Melanocyte of skin (primary cell): ENCODE data around the genes NBEAL2 and CDC25A.

DNA sequence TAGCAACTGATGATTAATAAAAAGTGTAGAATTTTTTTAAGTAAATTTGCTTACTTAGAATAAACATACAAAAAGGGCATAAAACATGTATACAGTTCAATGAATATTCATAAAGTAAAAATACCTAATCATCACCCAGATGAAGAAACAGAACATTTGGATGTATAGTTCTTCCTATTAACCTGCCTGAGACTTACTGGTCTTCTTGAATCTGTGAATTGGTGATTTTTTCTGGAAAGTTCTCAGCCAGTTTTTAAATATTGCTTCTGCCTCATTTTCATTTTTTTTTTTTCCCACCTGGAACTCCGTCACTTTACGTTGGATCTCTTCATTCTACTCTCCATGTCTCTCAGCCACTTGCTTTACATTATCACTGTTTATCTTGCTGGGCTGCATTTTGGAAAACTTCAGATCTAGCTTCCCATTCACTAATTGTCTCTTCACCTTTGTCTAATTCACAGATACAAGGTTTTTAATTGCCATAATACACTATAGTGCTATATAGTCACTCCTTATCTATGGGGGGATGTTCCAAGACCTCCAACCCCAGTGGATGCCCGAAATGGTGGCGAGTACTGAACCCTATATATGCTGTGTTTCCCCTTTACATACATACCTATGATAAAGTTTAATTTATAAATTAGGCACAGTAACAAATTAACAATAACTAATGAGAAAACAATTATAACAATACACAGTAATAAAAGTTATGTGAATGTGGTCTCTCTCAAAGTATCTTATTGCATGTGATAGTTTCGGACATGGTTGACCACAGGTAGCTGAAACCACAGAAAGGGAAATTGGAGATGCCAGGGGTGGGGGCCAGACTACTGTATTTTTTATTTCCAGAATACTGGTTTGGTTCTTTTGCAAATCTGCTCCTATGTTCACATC is 40.4 kb downstream of the PTH1R start:
- CAGE, long polyA plus RNA, 2 experiments: no peak in any of the 2 experiments

GRCh38 chr3:46931553-46932099 is 44.9 kb downstream of the CCDC12 start:
- CAGE, long polyA plus RNA, 2 experiments: no peak in any of the 2 experiments

GRCh38 chr3:46979336-46980422 is at the start of gene NBEAL2:
Gene NBEAL2 (plus strand): TSS chr3:46979666.
- CAGE, long polyA plus RNA, 2 experiments: no peak in any of the 2 experiments

DNA sequence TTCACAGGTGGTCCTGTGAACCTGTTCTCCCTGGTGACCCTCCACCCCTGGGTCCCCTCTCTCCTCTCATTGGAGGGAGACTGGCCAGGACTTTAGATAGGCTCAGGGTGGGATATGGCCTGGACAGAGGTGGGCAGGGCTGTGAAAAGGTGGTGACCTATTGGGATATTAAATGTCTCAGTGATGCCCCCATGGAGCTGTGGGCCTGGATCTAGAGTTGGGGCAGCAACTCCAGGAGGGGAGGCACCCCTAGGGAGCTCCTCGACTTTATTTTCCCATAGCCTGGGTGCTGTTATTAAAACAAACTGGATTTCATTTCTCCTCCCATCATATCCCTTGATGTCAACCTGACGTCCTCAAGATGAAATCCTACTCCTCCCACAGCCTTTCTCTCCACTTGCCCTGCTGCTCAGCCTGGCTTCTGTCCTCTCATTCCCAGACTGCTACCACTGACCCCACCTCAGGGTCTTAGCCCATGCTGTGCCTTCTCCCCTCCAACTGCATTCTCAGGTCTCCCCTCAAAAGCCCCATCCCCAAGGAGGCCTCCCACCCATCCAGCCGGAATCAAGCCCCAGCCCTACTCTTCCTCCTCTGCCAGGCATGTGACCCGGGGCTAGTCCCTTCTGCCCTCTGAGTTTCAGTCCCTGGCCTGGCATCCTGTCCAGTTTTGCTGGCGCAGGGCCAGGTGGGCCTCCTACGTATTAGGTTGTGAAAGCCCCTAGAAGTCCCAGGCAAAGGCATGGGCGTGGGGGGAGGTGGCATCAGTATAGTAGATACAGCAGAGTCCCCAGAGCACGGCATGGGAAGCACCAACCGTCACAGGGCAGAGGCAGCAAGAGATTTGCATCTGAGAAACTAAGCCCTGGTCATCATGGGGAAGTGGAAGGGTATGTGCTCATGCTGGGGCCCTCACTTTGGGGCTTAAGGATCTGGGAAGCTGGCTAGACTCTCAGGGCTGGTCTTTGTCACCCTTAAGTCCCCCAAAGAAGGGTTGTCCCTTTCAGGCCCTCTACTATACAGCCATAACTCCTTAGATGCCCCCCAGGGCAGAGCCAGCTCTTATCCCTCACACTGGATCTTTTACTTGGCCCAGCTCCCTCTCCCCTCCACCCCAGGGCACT is 10.9 kb downstream of the NBEAL2 start:
- CAGE, long polyA plus RNA, 2 experiments: no peak in any of the 2 experiments

- CAGE, long polyA plus RNA, 2 experiments: no peak in any of the 2 experiments
Observed at GRCh38 chr3:47006255-47007098, 27.0 kb downstream of the NBEAL2 start.

- CAGE, long polyA plus RNA, 2 experiments: no peak in any of the 2 experiments
Observed at GRCh38 chr3:47018778-47019558, 39.5 kb downstream of the NBEAL2 start.

DNA sequence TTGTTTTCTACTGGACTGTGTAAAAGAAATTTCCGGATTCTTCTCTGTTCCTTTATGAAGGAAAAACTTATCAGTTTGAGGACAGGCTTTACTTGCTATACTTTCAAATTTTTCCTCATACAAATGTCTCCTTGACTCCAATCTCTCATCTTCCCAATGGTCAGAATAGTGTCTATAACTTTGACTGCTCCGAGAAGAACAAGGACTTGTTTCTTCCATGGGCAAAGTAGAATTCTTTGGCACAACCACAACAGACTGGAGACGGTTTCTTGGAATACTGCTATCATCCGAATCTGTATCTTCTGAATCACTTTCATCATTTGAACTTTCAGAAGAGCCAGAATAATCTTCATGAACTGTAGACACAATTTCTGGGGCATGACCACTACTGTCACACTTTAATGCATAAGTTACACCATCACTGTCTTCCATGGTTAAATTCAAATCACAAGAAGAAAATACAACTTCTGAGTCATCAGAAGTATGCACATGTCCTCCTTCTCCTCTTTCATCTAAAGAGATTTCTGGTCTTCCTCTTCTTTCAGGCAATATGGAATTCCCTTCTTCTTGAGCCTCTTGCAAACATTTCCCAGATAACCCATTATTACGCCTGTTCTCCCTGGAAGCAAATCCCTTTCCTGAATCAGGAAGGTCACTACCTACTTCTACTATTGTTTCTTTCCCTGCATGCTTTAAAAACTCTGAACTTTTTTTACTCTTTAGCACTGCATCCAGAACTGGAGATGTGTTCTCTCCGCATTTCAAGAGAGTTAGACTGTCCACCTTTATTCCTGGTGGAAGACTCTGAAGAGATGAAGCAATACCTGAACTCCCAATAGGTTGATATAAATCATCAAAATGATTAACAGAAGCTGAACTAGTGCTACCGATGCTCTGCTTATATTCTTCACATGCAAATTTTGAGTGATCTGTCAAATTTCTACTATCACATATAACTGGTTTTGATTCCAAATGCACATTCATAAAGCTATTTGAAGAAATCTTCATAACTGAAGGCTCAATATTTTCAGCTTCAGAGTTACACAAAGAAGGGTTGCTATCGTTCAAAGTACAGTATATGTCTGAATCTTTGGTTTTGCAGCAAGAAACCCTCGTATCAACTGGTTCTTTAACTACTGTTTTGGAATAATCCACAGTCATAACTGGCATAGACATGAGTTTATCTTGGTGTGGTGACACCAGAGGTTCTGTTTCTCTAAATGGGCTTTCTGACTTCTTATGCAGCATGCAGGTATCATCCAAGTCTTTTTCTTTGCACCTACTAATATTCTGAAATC is 42.3 kb downstream of the SETD2 start:
- CAGE, long polyA plus RNA, 2 experiments: no peak in any of the 2 experiments

- CAGE, long polyA plus RNA, 2 experiments: no peak in any of the 2 experiments
Observed at GRCh38 chr3:47123874-47124663, 39.8 kb downstream of the SETD2 start.

GRCh38 chr3:47586773-47588116 is 8.6 kb upstream of the CSPG5 start:
- CAGE, long polyA plus RNA, 2 experiments: no peak in any of the 2 experiments

DNA sequence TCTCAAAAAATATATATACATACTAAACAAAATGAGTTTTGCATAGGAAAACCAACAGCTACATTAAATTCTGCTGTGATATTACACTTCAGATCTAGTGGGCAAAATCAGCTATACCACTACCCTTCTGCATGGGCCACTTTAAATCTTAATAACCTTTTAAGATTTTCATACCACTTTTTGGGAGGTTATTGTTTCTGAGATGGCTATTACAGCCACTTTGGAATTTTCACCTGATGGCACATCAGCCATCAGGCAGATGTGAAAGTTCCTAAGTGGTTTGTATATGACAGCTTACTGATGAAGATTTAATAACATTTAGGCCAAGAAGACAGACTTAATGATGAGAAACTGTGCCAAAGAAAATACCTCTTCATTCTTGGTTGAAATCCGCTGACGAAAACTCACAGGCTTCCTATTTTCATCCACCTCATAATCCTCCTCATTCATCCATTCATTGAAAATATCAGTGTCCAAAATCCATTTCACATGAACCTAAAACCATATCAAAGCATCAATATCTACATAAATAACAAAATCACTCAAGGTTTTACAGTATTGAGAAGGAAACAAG is 71.3 kb downstream of the SMARCC1 start:
- CAGE, long polyA plus RNA, 2 experiments: no peak in any of the 2 experiments

GRCh38 chr3:47824362-47825666 is 21.9 kb downstream of the DHX30 start:
- CAGE, long polyA plus RNA, 2 experiments: no peak in any of the 2 experiments

DNA sequence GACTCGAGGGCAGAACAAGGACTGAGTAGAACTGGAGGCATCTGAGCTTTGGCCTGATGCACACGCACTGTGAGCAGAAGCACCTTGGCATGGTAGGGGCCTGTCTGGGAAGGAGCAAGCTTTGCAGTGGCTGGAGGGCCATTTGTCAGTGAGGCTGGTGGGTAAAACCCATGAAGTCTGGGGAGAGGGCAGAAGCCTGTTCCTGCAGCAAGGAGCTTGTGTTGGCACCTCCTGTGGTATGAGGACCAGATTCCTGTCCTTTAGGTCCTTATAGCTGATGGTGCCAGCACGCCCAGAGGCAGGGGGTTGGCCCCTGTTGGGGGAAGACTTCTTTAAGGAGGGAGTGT is 41.4 kb downstream of the DHX30 start:
- CAGE, long polyA plus RNA, 2 experiments: no peak in any of the 2 experiments

DNA sequence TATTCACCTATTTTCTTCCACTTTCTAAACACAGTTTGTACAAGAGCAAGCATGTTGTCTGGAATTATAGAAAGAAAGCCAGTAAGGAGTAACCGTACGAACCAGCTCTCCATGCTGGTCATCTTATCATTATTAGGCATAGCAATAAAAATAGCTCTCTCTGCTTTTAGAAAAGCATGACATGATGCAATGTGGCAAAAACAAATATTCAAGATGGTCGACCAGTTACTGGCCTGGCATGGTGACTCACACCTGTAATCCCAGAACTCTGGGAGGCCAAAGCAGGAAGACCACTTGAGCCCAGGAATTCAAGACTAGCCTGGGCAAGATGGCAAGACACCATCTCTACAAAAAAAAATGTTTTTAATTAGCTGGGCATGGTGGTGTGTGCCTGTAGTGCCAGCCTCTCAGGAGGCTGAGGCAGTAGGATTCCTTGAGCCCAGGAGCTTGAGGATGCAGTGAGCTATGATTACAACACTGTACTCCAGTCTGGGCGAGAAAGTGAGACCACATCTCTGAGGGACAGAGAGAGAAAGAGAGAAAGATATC is 2.7 kb upstream of the MAP4 start:
- CAGE, long polyA plus RNA, 2 experiments: no peak in any of the 2 experiments

DNA sequence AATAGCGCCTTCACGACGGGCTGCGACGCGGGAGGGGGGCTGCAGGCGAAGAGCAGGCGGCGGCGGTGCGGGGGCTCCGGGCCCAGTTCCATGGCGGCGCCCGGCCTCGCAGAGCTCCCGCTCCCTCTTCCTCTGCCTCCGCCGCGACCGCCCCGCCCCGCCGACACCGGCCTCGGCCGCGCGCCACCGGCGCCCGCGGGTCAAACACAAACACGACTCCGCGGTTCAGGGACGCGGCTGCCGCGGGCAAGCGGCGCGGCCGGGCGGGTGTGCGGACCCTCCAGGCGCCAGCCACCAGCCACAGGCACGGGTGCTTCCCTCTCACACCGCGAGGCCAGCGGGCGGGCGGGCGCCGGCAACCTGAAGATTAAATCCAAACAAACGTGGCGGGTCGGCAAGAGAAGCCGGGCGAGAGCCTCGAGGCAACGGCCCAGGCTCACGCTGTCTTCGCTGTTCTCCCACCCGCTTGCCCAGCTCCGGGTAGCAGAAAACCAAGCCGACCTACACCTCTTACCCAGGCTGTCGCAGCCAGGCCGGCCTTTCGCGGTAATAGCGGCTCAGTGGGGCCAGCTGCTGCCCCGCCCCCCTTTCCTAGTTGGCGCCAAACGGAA is at the start of gene CDC25A:
Gene CDC25A (minus strand): TSS at position 562 of the 611 bp plus-strand sequence.
- CAGE, long polyA plus RNA, 2 experiments: no peak in any of the 2 experiments

- CAGE, long polyA plus RNA, 2 experiments: no peak in any of the 2 experiments
Observed at GRCh38 chr3:48239606-48240685, 958 bp upstream of the ZNF589 start.

- CAGE, long polyA plus RNA, 2 experiments: no peak in any of the 2 experiments
Observed at GRCh38 chr3:48403720-48404789, 25.8 kb downstream of the PLXNB1 start.

DNA sequence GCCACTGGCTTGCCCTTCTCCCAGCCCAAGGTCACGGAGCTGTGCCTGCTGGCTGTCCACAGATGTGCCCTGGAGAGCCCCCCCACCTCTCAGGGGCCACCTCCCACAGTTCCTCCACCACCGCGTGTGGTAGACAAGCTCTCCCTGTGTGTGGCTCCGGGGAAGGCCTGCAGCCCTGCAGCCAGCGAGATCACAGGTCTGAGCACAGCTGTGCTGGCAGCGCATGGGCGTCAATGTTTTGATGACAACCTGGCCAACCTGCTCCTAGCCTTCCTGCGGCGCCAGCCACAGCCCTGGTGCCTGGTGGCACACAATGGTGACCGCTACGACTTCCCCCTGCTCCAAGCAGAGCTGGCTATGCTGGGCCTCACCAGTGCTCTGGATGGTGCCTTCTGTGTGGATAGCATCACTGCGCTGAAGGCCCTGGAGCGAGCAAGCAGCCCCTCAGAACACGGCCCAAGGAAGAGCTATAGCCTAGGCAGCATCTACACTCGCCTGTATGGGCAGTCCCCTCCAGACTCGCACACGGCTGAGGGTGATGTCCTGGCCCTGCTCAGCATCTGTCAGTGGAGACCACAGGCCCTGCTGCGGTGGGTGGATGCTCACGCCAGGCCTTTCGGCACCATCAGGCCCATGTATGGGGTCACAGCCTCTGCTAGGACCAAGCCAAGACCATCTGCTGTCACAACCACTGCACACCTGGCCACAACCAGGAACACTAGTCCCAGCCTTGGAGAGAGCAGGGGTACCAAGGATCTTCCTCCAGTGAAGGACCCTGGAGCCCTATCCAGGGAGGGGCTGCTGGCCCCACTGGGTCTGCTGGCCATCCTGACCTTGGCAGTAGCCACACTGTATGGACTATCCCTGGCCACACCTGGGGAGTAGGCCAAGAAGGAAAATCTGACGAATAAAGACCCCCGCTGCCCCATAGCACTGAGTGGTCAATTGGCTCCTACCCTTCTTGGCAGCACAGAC is 973 bp downstream of the TREX1 start:
- CAGE, long polyA plus RNA, 2 experiments: no peak in any of the 2 experiments

- CAGE, long polyA plus RNA, 2 experiments: no peak in any of the 2 experiments
Observed at GRCh38 chr3:48467691-48468310, 1.8 kb downstream of the TREX1 start.

DNA sequence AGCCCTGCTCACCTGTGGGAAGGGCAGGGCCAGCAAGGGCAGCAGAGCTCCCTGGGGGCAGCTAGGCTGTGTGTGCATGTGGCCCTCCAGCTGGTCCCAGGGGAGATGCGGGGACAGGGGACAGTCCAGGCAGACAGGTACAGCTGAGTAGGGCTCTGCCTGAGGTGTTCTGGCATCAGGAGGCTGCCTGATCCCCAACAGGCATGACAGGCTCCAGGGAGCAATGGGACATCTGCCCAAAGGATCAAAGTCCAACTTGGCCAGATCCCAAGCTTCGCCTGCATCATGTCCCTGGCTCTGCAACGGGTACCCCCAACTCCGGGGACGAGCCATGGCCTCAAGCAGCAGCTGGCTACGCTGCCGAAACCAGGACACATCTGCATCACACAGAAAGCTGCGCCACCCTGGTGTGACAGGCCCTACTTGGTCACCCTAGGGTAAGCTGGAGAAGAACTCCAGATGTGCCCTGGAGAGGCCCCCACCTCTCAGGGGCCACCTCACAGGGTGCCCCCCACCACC is 2.3 kb downstream of the TREX1 start:
- CAGE, long polyA plus RNA, 2 experiments: no peak in any of the 2 experiments

GRCh38 chr3:48558533-48559238 is 2.1 kb upstream of the PFKFB4 start:
- CAGE, long polyA plus RNA, 2 experiments: no peak in any of the 2 experiments